Omental fat pad (tissue), 4 donors: ENCODE measurements around a stretch of chr1.

DNA sequence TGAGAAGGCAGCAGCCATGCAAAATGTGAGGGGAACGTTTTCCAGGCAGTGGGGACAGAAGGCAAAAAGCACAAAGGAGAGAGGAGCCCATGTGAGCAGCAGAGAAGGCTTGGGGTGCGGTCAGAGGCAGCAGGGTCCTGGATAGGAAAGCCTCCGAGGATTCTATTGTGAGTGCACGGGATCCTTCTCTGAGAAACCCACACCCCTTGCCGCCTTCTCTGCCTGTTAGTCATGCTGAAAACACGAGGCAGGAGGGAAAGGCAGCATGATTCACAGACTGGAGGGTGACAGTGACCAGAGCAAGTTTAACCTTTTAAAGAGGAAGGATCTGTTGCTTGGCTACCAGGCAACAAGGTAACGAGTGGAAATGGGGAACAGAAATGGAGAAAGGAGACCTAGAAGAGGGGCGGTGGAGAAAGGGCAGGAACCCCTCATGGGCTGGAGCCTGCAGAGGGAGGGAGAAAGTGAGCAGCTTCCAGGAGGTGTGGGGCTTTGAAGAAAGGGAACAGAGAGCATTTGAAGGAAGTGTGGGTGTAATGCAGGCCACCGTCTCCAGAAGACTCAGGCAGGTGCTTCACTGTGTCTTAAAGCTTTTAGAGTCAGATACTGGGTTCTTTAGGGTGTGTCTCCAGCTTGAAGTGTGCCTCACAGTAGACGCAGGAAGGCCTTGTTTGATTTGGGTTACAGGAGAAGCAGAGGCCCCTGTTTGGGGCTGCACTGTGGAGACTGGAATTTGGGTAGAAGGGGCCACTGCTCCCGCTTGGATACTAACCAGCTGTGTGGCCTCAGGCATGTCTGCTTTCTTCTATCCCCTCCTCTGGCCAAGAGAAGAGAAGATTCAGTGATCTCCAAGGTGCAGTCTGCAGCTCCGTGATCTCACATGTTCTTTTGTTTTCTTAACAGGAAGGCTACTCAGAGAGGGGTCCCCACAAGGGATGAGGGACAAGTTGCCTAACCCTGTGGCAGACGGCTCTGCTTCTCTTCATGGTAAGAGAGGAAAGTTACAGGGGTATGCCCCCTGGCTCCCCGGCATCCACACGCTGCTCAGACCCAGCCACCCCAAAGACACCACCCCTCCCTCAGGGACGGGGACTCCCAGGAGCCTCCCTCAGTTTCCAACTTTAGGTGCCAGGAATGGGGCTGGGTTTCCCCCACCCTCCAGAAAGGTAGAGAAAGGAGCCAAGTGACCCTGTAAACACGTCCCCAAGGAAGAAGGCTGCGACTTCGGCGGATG, 19.2 kb downstream of the OPTC start:
- PRO-cap: no peak
- RAMPAGE, long total RNA, 4 experiments: start-site peak on the minus strand in 2 of 4 experiments, centred at positions 134 to 164 of the sequence, 10 to 13 reads per replicate

DNA sequence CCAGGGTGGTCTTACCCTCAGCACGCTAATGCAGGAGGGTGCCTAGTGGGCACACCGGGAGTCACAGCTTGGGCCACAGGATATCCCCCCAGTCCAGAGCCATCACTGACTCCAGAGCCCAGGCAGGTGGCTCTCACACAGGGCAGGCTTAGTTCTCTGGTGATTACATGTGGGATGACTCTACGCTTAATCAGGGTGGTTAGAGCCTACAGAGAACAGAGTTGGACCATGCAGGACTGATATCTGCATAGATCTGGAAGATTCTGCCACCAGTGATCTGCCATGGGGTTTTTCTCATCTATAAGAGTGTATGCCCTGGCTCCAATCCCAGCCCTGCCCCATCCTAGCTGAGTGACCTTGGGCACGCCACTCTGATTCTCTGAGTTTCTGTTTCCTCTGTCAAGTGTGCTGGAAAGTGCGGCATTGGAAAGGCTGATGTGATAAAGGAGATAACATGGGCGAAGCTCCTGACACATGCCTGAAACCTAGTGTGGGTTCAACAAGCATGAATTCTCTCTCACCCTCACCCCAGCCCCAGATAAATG, 27.3 kb downstream of the OPTC start:
- PRO-cap: no peak
- RAMPAGE, long total RNA, 4 experiments: no peak in any of the 4 experiments

DNA sequence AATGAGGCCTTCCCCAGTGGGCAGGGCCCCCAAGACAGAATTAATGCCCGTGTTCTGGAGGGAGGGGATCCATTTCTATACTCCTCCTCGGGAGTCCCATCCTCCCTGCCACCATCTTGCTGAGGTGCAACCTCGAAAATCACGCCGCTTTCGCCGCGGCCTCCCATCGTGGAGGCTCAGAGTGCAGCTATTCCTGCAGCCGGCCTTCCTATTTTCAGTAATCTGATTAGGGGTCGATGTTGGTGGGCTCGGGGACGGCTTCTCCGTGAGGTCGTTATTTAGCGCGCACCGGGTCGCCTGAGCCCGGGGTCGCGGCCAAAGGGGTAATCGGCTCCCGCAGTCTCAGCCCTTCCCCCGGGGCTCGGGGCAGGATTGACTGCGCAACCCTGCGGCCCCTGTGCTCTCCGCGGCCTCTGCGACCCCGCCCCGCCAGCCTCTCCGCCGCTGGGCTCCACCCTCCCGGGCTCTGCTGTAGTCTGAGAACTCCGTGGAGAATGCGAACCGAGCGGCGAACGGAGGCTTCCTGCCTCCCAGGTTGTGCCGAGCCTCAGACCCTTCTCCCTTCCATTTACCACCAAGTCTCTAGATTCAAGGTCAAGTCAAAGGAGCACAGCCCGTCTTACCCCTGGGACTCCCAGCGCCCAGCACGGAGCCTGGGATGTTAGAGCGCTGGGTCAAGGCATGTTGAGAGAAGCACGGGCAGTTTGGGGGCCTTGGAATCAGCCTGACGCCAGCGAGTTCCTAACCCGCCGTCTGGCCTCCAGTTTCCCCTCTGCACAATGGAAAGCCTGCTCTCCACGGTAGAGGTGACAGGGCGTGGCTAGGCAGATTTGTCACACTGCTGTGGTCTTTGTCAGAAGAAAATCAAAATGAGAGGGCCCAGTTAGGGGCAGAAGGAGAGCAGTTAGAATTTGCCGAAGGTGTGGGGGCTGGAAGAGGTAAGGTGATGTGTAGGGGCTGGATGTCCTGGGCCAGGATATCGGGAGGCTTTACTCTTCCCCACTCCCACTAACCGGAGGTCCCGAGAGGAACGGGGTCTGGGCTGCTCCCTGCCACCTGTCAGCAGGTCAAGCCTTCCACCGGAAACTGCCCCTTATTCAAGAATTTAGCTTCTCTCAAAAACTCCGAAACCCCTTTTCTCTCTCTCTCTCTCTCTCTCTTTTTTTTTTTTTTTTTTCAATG, 3.0 kb downstream of the ATP2B4 start:
- PRO-cap: no peak
- RAMPAGE, long total RNA, 4 experiments: no peak in any of the 4 experiments

DNA sequence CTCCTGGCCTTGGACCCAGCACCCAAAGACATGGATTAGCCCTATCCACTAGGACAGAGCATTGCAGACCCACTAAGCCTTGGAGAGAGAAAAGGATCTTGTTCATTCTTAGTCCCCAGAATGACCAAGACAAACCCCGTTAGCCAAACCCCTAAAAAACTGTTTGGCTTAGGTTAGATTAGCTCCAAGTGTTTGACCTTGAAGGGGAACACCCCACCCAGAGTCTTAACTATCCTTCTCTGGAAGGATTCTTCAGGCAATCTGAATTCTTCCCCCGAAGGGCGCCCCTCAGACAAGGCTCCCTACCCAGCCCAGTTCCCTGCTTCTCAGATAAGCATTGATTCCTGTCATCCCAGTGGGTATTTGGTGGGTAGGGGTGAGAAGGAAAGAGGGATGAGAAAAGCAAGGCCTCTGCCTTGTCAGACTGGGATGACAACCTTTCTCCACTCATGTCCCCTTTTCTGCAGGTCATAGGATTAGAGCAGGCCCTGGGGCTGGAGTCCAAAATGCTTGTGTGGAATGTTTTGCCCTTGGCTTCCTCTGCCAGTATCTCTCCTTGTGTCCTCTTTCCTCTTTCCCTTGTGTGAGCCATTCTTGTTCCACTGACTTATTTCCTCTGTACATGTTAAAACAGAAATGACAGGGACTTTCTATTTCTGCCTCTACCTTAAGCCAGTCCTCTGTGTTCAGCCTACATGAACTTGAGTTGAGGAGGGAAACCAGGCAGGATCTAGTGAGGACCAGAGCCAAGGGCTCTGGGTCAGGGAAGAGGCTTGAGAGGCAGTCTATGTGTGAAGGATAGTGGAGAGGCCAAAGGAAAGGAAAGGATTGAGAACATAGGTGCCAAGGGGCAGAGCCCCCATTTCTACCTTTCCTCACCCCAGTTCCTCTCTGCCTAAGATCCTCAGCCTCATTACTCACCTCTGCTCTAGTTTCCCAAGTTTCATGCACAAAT, 4.0 kb downstream of the ATP2B4 start:
- PRO-cap: no peak
- RAMPAGE, long total RNA, 4 experiments: no peak in any of the 4 experiments

- PRO-cap: no peak
- RAMPAGE, long total RNA, 4 experiments: no peak in any of the 4 experiments
These were observed 65.0 kb upstream of the LAX1 start for GRCh38 chr1:203699926-203700439.

- PRO-cap: no peak
- RAMPAGE, long total RNA, 4 experiments: no peak in any of the 4 experiments
These were observed 546 bp downstream of the LAX1 start for GRCh38 chr1:203765422-203766035.

- PRO-cap: no peak
- RAMPAGE, long total RNA, 4 experiments: no peak in any of the 4 experiments
These were observed 1.5 kb downstream of the ZBED6 start for GRCh38 chr1:203796697-203797553.

DNA sequence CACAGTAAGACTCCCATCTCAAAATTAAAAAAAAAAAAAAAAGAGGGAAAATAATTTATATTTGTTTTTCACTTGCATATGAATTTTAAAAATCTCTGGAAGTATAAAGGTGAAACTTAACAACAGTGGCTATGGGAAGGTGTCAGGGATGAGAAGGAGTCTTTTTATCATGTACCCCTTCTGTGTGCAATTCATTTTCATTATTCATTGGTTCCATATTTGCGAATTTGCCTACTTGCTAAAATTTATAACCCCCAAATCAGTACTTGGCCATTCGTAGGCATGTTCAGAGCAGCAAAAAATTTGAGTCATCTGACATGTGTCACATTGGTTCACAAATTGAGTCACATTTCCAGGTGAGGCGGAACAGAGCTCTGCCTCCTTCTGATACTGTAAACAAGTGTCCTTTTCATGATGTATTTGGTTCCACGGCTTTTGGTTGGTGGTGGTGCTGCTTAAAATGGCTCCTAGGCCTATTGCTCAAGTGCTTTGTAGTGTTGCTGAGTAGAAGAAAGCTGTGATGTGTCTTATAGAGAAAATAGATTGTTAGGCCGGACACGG, 28.9 kb downstream of the ZBED6 start:
- PRO-cap: no peak
- RAMPAGE, long total RNA, 4 experiments: no peak in any of the 4 experiments

- PRO-cap: no peak
- RAMPAGE, long total RNA, 4 experiments: no peak in any of the 4 experiments
These were observed 8.2 kb downstream of the SOX13 start for GRCh38 chr1:204081116-204081452.

DNA sequence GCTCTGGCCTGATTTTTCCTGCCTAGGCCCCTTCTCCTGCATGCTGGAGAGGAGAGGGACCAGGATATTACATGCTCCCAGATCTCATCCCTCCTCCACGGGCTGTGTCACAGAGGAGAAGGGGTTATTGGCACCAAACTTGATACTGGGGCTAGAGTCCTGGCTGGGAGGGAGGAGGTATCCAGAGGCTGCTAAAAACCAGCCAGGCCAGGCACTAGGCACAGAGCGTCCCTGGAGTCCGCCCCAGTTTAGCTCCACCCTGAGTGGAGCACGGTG, 42.6 kb upstream of the GOLT1A start:
- PRO-cap: no peak
- RAMPAGE, long total RNA, 4 experiments: no peak in any of the 4 experiments

GRCh38 chr1:204264752-204265319, 51.0 kb upstream of the GOLT1A start:
- PRO-cap: no peak
- RAMPAGE, long total RNA, 4 experiments: no peak in any of the 4 experiments

- PRO-cap: no peak
- RAMPAGE, long total RNA, 4 experiments: no peak in any of the 4 experiments
These were observed 72.9 kb downstream of the PLEKHA6 start for GRCh38 chr1:204286585-204287436.

DNA sequence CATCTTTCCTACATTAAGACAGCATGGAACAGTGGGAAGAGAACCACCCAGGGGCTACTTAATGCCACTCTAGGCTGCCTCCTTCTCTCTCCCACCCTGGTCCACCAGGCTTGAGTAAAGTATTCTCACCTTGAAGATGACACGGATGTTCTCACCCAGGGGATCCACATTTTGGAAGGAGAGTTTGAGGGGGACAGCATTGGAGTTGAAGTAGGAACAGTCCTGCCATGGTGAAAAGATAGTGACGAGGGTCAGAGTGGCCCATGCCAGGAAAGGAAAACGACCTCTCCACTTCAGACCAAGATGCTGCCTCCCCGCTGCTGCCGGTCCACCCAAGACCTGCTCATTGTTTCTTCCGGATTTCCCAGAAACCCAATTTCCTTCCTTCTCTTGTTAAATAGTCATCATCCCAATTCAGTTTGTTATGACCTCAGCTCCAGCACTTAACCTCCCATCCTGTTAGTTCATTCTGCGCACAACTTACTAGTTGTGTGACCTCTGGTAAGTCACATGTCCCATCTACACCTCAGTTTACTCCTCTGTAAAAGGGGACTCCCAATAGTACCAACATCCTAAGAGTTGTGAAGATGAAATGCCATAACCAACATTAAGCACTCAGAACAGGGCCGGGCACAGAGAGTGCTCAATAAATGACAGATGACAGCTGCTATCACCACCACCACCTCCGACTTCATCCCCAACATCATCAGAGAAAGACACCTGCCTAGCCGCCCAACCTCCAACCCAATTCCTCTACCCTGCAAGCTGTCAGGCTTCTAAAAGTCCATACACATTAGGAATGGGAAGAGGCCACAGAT, 29.9 kb upstream of the PPP1R15B start:
- PRO-cap: no peak
- RAMPAGE, long total RNA, 4 experiments: no peak in any of the 4 experiments

- PRO-cap: unidirectional peak, plus-strand start at chr1:204506521
- RAMPAGE, long total RNA, 4 experiments: no peak in any of the 4 experiments
These were observed 9.9 kb upstream of the MDM4 start for GRCh38 chr1:204505978-204506976.

- PRO-cap: no peak
- RAMPAGE, long total RNA, 4 experiments: no peak in any of the 4 experiments
These were observed 46.3 kb downstream of the MDM4 start for GRCh38 chr1:204562299-204563193.

DNA sequence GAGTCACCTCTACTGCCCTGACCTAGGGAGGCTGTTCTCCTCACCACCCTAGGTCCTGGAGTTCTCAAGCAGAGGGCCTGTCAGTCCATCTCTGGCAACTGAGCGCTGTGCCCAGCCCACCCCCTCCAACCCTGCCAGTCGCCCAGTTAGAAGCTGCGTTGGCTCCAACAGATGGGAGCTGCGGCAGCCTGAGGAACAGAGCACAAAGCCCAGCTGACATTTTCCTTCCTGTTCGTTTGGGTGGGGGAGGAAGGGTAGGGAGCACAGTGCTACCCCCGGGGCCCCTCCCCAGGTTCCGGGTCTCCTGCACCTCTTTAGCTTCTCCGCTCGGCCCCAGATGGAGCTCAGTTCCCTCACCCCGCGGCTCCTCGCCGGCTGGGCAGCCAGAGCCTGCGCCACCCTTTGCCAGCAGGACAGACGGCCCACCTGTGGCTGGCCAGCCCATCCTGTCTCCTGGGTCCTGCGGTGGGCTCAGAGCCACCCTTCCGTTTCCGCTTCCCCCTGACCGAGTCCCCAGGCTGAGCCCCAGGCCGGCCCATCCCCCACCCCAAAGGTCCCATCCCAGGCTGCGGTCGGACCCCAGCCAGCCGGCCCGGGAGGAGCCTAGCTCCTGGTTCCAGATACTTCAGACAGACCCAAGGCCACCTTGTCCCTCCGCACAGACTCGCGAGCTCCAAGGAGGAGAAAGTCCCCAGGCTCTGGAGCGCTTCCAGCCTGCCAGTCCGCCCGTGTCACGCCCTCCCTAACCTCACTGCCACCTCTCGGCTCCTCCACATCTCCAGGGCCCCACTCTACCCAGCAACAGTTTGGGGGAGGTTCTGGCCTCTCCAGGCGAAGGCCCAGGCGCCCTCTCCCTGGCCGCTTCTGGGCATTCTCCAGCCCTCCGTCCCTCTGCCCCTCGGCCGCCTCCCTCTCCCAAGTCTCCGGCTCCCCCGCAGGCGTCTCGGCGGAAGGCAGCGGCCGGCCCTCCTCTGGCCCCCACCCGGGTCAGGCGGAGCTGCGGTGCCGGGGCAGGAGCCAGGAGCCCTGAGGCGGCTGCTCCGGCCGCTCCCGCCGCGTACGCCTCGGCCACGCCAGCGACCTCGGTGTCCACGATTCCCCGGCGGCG, 1.0 kb downstream of the LRRN2 start:
- PRO-cap: no peak
- RAMPAGE, long total RNA, 4 experiments: no peak in any of the 4 experiments

DNA sequence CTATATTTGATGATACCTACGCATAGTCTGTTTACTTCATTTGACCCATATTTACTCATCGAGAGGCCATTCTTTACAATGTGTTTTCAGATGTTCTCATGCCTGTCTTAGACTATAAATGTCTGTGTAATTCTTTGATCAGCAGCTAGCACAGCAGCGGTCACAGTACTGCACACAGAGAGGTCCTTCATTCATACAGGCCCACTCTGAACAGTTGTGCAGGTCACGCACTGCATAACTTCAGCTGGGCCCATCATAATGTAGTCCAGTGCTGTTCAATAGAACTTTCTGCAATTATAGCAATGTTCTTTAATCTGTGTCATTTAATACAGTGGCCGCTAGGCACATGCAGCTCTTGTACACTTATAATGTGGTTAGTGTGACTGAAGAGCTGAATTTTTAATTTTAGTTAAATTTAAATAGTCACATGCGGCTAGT, 6.6 kb upstream of the NFASC start:
- PRO-cap: no peak
- RAMPAGE, long total RNA, 4 experiments: no peak in any of the 4 experiments

- PRO-cap: no peak
- RAMPAGE, long total RNA, 4 experiments: no peak in any of the 4 experiments
These were observed 33.7 kb downstream of the TMCC2 start for GRCh38 chr1:205261510-205261774.

- PRO-cap: no peak
- RAMPAGE, long total RNA, 4 experiments: no peak in any of the 4 experiments
These were observed 19.7 kb downstream of the NUAK2 start for GRCh38 chr1:205301731-205302305.

DNA sequence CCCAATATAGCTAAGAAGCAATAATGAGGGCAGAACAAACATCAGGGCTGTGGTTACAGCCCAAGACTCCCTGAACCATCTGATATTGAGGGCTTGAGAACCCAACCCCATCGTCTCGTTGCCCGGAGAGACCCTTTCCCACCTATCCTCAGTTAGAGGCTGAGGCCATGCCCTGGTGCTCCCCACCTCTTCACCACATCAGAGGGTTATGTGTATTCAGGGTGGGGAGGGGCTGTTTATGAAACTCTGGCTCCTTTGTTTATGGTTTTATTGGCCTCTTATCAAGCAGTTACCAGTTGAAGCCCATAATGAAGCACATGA, 14.6 kb downstream of the NUAK2 start:
- PRO-cap: no peak
- RAMPAGE, long total RNA, 4 experiments: no peak in any of the 4 experiments